ENCODE measurements around a stretch of chr9.

GRCh38 chr9:113315557-113316489 lies 12.6 kb upstream of the RNF183 start:
- PRO-cap: no peak

DNA sequence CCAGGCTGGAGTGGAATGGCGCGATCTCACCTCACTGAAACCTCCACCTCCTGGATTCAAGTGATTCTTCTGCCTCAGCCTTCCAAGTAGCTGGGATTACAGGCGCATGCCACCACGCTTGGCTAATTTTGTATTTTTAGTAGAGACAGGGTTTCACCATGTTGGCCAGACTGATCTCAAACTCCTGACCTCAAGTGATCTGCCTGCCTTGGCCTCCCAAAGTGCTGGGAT lies 28.0 kb downstream of the RGS3 start:
- PRO-cap: no peak

- PRO-cap: unidirectional peak, minus-strand start at chr9:113621569
Observed at GRCh38 chr9:113621248-113621978, 157.9 kb downstream of the RGS3 start.

DNA sequence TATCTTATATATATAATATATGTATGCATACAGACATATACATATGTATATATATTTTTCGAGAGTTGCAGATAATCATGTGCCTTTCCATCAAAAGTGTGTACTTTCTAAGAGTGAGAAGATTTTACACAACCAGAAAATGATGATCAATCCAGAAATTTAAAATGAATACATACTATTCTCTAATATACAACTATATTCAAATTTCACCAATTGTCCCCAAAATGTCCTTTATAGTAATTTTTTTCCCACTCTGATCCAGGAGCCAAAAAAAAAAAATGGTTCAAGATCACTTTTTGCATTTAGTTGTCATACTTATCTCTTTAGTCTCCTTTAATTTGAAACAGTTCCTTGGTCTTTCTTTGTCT lies 8.0 kb upstream of the ZNF618 start:
- PRO-cap: unidirectional peak, minus-strand start at position 280 of the sequence

GRCh38 chr9:113910062-113910665 lies 34.1 kb downstream of the ZNF618 start:
- PRO-cap: no peak

DNA sequence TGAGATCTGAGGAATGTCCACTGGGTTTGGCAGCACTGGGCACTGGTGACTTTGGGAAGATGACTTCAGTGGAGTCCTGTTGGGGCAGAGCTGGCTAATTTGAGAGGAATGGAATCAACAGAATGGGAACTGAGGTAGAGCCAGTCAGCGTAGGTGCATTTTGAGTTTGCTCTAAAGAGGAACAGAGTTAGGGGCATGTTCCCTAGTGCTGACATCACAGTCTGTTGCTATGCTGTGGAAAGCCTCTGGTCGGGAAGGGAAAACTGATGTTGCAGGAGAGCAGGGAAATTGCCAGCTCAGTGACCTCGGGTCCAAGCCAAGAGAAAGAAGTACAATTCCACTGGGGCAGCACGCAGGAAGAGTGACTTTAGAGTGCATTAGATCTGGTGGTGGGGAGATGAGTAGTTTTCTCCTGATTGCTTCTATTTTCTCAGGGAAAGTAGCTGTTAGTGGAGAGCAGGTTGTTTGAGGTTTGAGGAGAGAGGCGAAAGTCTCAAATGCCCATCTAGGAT lies 57.0 kb downstream of the ZNF618 start:
- PRO-cap: no peak

DNA sequence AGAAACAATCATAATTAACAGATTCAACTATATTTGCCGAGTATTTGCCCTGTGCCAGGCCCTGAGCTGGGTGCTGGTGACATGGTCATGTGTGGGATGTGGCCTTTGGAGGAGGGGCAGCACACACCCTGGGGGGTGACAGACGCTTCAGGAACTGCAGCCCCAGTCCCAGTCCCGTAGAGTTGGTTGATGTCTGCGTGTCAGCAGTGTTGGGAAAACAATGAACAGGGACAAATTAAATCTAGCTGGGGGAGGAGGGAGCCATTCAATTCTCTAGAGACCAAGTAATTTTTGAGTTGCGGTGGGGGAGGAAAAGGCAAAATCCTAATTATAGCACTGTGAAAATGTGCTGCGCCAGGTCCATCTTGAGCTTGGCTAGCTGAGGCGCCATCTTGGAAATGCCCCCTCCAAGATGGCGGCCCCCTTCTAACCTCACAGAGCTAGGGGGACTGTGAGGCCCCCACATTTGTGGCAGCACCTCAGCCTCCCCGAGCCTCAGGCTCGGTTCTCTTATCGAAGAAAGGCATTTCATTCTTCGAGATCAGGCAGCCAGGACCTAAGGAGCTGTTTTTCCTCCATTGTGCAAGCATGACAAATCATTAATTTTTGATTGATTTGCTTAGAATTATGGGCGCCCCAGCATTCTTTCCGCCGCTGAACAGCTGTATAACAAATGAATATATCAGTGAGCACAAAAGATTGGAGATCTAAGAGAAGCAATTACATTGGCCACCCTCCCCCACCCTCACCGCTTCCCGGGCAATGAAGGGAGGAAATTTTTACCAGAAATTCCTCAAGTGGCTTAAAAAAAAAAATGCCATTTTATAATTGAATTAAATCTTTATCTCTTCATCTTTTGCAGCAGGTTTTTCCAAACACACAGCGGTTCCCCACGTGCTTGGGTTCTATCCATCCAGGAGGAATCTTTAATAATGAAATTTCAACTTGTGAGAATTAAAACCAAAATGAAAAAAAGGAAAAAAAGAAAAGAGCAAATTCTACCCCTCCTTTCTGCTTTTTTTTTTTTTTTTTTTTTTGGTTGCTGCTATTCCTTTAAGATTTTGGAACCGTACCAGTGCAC lies 88.0 kb downstream of the ZNF618 start:
- PRO-cap: no peak

DNA sequence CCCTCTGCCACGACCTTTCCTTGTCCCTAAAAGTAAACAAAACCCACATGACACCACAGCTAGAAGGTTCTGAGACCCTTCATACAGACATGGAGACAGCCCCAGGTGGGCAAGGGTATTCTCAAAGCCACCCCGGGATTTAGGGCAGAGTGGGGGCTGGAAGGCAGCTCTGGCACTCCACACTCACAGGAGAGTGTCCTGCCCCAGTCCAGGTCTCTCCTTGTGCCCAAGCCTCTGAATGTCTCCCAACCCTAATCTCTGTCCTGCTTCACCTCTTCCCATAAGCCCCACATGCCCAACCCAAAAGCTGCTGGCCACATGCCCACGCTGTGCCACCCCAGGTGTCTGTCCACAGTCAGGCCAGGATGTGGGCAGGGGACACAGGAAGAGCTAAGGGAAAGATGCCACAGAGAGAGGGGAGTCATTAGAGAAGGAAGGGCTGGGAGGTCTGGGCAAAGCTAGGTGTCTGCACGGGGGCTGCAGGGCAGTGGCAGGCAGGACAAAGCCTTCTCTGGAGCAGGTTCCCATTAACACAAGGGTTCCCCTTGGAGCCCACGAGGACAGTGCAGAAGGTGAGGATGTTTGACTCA lies 689 bp downstream of the AMBP start:
- PRO-cap: no peak

- PRO-cap: no peak
Observed at GRCh38 chr9:114092540-114092858, 6.6 kb downstream of the KIF12 start.

DNA sequence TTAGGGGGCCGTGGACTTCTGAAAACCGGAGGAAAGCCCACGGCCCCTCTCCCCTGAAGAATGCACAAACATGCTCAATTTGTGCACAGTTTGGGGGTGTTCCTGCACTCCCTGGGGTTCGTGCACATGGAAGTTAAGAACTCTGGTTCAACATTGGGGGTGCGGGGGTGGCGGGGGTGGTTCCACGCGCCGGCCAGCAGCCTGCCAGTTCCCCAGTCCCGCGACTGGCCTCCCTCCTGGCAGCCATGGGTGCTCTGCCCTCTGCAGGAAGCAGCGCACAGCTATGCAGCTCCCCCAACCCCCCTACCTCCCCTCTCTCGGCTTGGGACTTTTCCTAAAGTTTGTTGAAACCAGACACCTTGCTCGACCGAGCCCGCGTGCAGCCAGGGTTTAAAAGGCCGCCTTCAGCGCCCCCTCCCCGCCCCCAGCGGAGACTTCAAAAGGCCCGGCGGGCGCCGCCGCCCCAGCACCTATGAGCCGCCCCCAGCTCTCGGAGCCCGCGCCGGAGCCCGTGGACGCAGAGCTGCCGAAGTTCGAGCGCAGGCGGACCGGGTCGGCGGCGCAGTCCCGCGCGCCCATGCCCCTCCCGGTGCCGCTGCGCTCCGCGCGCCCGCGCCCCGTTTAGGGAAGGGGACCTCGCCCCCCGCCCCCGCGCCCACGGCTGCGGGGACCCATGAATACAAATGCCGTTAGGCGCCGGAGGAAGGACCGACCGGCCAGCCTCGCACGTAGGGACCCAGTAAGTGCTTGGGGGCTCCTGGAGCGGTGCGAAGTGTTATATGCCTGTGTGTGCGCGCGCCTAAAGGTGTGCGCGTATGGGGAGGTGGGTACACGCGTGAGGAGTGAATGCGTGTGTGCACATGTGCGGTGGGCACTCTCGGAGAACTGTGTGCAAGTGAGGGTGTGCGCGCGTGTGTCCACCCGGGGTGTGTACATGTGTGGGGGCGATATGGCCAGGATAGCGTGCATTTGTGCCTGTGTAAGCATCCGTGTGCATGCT lies 1.4 kb upstream of the COL27A1 start:
- PRO-cap: no peak

GRCh38 chr9:114168391-114169209 lies 13.3 kb downstream of the COL27A1 start:
- PRO-cap: no peak

DNA sequence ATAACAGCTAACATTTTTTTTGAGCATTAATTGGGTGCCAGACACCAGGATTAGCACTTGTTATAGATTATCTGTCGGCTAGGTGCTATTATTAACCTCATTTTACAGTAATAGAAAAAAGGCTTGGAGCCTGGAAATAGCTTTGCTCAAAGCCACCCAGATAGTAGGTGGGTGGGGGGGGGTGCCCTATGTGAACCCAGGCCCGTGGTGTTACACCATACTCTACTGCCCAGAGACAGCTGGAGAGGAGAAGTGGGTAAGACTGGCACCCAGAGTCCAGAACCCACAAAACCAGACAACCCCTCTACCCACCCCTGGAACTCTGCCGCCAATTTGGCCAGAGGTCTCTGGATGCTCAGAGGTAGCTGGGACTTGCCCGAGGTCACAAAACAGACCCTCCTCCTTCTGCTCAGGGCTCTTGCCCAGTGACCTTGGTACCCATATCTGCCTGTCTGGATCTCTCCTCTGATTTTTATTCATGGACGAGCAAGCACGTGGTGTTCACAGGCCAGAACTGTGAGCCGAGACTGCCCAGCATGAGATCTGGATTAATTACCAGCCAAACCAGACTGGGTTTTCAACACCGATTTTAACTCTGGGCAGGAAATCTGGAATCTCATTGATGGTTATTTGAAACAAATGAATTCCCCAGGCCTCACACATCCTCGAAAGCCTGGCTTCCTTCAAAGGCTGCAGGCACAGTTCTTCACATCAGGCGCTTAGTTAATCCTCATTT lies 21.2 kb downstream of the COL27A1 start:
- PRO-cap: no peak

DNA sequence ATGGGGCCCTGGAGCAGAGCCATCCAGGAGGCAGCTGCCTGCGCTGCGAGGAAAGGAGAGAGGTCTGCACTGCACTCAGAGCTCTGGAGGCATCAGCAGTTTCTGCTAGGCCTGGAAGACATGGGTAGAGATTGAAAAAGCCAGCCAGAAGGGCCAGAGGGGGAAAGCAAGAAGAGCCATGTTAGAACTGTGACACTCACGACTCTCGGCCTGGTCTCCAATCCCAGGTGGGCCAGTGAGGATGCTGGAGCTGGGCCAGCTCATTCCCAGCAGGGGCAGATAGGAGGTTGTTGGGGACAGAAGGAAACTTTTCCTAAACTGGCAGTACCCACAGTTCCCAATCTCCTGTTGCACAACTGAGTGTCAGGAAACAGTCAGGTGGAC lies 8.0 kb upstream of the ORM1 start:
- PRO-cap: no peak

DNA sequence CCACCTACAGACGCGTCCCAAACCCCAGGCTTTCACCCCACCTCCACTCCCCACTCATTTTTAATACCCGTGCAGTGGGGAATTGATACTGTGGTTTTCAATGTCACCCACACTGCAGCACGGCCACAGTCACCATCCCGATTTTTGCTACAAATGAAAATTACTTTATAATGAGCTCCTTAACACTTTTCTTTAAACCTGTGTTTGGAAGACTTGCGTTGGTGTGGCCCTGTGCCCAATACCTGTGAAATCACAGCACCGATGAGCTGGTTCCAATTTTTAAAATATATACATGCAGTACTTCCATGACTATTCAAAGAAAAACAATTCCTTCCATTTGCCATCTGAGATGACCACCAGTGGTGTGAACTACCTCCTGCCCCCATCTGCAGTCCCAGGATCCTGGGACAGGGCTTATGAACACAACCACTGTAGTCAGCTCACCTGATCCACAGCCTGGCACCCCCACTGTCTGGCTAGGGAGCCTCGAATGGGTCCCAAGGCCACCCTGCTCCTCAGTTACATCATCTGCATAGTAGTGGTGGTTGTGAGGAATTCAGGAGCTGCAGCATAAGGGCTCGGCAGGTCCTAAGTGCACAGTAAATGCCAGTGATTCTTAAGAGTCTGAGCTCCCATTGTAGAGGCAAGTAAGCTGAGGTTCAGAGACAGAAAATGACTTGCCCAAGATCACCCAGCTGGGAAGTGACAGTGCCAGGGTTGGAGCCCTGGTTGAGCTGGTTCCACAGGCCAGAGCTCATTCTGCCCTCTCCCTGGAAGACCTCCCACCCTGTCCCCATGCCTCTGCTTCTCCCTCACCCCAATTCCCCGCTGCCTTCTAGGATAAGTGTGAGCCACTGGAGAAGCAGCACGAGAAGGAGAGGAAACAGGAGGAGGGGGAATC lies 2.8 kb downstream of the ORM1 start:
- PRO-cap: no peak

GRCh38 chr9:114335214-114335661 lies 5.6 kb downstream of the ORM2 start:
- PRO-cap: no peak

- PRO-cap: no peak
Observed at GRCh38 chr9:114335919-114337031, 6.6 kb downstream of the ORM2 start.

DNA sequence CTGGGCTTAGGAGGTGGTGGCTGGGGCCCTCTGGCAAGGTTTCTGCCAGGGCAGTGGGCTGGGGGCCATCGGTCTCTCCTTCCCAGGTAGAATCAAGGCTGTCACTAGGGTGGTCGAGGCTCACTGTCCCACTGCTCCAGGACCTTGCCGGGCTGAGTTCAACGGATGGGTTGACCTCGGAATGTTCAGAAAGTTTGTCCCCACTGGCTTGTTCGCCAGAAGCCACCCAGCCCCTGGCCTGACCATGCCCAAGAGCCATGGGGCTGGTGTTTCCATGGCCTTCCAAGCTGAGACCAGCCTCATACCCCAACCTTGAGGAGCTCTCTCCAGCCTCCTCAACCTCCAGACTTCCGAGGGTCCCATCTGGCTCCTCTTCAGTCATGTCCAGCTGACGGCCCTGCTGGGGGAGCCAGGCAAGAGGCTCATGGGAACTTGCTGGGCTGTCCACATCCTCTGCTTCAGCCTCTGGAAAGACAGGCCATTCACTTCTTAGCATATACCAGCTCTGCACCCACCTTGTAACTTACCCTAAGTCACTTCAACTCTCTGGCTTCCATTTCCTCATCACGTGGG lies 10.6 kb downstream of the AKNA start:
- PRO-cap: no peak

GRCh38 chr9:114382629-114383364 lies 5.0 kb downstream of the AKNA start:
- PRO-cap: no peak

DNA sequence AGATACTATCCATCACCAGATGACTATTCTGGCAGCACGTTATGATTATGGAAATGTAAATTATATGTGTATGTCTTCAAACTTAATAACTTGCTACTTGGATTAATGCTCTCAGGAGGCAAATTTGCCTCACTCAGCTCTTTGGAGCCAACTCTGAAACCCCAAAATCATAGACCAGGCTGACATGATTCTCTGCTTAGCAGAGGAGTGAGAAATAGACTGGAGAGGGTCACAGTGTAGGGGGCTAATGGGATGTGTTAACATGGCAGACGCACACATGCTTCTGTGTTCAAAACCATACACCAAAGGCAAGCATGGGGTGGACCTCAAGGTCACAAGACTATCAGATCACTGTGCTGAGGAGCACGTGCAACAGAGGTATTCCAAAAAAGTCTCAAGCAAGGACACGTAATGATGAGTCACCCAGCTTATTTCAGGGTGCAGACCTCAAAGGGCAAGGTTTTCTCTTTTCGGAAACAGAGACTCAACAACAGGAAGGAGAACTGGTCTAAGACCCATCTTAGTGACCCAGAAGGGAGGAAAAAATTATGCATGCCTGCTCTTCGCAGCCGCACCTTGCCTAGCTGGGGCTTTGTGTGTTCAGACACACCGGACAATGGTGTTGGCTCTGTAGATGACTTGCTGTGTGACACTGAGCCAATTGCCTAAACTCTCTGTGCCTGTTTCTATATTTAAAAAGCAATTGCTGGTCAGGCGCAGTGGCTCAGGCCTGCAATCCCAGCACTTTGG lies 20.4 kb downstream of the WHRN start:
- PRO-cap: no peak

DNA sequence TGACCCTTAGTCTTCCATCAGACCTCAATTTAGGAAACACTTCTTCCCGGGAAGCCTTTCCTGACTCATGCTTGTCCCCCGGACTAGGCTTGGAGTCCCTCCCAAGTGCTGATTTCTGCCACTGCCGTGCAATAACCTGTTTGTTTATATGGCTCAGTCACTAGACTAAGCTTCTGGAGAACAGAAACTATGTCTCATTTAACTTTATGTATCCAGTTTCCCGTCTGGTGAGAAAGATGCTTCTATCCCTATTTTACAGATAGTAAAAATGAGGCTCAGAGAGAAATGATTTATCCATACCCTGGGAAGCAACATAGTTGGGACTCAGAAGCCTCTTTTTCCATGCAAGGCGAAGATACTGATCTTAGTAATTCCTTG lies 1.5 kb downstream of the ATP6V1G1 start:
- PRO-cap: no peak

Data from tibial artery (tissue), 1 donor.